Pericardium fibroblast (primary cell): ENCODE measurements around a stretch of chr3.

GRCh38 chr3:16101422-16101977, 73.0 kb upstream of the GALNT15 start:
- RAMPAGE, long total RNA, result no peak

- RAMPAGE, long total RNA, result no peak
These were observed 38.5 kb upstream of the GALNT15 start for GRCh38 chr3:16135891-16136432.

DNA sequence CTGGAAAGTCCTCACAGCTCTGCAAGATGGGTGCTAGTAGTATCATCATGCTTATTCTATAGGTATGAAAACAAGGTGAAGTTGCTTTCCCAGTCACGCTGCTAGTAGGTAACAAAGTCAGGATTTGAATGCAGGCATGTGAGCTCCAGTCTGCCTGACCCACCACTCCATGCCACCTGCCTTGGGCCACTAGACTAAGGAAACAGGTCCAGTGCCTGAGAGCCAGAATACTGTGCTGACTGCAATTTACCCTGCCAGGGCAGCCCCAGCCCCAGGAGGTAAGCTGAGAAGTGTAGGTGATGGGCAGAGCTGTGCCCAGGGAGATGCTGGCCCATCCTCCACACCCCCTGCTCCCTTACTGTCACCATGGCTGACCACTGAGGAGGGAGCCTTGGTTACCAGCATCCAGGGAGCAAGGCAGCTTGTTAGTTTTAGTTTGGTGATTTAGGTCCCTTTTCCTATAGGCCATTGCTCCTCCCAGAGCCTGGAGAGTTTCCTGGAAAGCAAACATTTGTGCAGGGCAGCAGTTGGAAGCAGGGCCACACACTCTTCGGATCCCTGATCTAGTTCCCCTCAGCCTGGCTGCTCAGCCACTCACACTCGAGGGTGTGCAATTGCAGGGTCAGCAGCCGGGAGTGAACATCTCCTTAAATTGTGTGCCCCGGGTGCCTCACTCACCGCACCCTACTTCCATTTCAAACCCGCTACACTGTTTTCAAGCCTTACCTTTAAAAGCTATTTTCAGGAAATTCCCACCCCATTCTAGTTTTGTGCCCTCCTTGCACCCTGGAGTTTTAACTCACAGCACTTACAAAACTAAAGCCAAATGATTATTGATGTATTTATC, 2.0 kb downstream of the GALNT15 start:
- RAMPAGE, long total RNA, result no peak

- RAMPAGE, long total RNA, result no peak
These were observed 33.1 kb downstream of the OXNAD1 start for GRCh38 chr3:16297878-16298755.

DNA sequence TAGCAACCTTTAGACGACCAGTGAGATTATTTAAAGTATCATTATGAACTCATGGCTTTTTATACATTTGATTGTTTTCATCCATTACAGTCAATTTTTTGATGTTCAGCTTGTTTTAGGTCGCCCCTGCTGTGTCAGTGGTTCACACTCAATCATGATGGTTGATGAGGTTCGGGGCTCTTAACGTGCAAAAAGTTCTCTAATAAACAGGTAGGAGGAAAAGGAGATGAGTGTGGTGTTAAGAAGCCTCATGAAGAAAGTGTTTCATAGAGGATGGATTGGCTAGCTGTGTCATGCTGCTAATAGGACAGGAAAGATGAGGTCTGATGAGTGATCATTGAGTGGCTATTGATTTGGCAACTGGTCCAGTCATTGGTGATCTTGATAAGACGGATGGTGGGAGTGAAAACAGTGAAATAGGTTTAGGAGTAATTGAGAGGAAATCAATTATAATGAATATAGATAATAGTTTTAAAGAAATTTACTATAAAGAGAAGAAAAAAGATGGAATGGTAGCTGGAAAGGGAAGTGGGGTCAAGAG, 42.2 kb downstream of the OXNAD1 start:
- RAMPAGE, long total RNA, result no peak

GRCh38 chr3:16441371-16441678, 72.2 kb downstream of the RFTN1 start:
- RAMPAGE, long total RNA, result no peak

DNA sequence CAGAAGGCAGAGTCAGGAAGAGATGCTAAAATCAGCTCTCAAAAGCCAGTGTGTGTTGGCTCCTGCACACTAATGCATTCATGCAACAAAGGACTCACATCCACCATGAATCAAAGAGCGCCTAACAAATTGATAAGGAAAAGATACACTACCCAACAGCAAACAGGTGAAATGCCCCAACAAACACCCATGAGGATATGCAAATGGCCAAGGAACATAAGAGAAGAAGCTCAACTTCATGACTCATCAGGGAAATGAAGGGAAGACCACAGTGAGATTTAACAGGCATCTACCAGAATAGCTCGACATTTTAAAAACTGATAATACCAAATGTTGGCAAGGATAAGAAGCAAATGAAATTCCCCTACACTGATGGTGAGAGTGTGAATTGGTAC, 17.2 kb downstream of the RFTN1 start:
- RAMPAGE, long total RNA, result no peak

- RAMPAGE, long total RNA, result no peak
These were observed 13.3 kb downstream of the RFTN1 start for GRCh38 chr3:16500107-16500615.

DNA sequence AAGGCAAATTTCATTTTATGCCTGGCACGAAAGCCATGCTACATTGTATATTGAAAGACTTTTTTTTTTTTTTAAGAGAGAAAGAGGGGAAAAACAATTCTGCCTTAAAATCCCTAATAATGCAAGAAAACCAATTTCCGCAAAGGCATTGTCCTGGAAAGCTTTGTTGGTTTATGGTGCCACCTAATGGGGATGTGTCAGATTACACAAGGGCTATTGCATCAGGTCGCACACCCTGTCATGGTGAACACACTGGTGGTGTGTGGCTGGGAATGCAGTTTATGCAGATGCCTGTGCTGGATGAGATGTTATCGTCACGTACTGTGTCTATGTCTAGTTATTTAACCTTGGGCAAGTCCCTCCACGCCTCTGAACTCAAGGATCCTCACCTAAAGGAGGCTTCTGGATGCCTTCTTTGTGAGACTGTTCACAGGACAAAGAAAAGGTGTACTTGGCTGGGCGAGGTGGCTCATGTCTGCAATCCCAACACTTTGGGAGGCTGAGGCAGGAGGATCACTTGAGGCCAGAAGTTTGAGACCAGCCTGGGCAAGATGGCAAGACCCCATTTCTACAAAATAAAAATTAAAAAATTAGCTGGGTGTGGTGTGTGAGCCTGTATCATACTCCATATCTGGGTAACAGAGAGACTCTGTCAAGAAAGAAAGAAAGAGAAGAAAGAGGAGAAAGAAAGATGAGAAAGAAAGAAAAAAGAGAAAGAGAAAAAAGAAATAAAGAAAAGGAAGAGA, 37.4 kb upstream of the RFTN1 start:
- RAMPAGE, long total RNA, result no peak

DNA sequence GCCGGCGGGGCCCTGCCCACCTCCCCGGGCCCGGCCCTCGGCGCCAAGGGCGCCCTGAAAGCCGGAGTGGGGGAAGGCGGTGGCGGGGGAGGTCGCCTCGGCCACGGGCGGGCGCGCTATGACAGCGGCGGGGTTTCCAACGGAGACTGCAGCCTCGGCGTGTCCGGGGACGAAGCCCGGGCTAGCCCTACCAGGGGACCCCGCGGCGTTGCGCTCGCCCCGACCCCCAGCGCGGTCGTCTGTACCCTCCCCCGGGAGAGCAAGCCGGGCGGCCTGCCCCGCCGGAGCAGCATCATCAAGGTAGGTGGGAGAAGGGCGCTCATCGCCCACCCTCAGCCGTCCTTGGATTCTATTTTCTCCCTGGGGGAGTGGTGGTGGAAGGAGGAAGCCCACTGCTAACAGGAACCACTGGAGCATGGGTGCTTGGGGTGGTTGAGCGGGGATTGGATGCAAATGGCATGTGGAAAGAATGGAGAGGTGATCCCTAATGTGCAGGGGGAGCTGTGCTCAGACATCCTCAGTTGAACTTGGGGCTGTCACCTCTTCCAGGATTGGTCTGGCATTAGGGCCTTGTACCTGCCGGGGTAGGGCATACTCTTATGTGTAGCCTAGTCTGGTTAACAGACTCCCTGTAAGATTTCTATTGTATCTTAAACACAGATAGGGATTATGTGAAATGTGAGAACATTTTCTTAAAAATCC, 463 bp downstream of the PLCL2 start:
- RAMPAGE, long total RNA, result no peak

- RAMPAGE, long total RNA, result no peak
These were observed 22.0 kb downstream of the PLCL2 start for GRCh38 chr3:16906677-16907154.

DNA sequence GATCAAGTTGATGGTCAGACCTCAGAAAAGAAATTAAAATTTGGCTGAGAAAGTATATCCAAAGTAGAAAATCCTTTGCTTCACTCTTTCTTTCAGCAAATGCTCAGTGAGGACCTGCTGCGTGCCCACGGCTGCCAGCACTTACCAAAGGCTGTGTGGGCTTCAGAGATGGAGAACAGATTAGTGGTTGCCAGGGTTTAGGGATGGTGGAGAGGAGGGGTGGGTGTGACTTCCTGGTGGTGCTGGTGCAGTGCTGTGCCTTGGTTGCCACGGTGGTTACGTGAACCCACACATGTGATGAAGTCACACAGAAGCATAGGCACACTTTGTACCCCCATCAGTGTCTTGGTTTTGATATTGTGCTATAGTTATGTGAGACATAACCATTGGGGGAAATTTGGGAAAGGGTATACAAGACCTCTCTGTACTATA, 204.2 kb downstream of the PLCL2 start:
- RAMPAGE, long total RNA, result no peak

GRCh38 chr3:17434758-17435501, 307.5 kb downstream of the TBC1D5 start:
- RAMPAGE, long total RNA, result no peak

GRCh38 chr3:18111799-18112263, 313.3 kb downstream of the SATB1 start:
- RAMPAGE, long total RNA, result no peak

DNA sequence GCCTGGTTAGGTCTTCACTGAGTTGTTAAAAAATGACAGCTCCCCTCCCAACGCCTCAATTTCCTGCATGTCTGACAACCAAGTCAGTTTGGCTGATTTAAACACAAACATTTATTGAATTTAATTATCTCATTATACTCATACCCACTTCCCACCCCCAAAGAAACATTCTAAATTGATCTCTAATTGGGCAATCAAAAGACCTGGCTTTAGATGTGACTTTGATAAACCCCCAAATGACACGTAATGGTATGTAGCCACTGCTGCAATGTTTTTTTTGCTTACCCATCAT, 28.3 kb downstream of the SATB1 start:
- RAMPAGE, long total RNA, result no peak

DNA sequence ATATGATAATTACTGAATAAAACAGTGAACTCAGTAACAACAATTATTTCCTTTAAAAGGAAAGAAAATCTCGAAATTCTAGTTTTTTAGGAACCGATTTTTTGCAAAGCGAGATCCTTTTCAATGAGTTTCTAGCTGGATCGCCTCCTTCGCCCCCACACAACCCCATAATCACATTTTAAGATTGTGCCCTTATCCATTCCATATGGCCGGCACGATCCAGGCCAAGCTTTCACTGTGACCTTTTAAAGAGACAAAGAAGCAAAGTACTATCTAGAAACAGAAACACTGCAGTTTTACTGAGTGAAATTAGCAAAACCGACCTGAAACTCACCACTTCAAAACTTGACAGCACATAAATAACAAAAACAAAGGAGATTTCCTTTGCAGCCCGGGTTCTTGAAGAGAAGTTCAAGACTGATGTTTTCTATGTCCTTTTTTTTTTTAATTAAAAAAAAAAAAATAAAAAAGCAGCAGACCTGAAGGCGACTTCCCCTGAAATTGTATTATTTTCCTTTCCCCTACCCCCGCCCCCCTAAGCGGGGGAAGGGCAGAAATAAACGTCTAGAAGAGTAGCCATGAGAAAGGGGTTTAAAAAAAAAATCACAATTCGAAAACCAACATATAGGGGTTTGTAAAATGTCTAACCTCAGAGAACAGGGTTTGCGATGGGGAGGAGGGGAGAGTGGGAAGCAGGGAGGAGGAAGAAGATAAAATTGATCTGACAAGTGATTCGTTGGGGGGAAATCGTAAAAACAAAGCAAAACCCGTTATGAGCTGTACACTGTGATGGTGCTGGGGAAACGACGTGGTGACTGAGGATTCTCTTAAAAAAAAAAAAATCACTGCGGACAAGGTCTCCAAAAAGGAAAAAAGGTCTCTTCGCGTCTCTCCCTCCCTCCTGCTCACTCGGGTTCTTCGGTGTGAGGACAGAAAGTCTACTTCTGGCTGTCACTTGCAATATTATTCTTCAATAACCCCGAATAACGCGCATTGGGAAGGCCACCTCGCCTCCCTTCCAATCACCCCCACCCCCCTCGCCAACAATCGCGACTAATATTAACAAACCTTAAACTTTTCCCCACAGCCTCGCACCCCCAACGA, 1.5 kb downstream of the SATB1 start:
- RAMPAGE, long total RNA, result no peak

DNA sequence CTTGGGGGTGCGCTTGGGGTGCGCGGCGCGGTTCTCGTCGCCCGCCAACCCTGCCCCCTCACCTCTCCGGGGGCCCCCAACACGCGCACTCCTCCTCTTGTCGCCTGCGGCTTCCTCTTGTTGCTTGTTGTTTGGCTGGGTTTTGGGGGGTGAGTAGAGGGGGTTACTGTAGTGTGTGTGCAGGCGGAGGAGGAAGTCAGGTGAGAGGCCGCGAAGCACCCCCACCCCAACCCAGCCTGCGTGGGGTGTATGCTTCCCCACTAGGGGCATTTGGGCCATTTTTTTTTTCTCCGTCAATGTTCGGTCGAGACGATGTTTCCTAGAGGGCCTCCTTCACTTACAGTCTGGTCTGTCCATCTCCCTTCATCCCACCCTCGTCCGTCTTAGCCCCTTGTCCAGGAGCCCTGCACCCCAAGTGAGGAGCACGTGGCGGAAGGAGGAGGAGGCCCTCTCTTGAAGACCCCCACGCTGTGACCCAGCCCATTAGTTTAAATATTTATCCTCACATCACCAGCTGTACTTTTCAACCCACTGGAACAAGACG, 20.4 kb upstream of the SATB1 start:
- RAMPAGE, long total RNA, result no peak

GRCh38 chr3:18694156-18694532, 269.0 kb upstream of the SATB1 start:
- RAMPAGE, long total RNA, result no peak

DNA sequence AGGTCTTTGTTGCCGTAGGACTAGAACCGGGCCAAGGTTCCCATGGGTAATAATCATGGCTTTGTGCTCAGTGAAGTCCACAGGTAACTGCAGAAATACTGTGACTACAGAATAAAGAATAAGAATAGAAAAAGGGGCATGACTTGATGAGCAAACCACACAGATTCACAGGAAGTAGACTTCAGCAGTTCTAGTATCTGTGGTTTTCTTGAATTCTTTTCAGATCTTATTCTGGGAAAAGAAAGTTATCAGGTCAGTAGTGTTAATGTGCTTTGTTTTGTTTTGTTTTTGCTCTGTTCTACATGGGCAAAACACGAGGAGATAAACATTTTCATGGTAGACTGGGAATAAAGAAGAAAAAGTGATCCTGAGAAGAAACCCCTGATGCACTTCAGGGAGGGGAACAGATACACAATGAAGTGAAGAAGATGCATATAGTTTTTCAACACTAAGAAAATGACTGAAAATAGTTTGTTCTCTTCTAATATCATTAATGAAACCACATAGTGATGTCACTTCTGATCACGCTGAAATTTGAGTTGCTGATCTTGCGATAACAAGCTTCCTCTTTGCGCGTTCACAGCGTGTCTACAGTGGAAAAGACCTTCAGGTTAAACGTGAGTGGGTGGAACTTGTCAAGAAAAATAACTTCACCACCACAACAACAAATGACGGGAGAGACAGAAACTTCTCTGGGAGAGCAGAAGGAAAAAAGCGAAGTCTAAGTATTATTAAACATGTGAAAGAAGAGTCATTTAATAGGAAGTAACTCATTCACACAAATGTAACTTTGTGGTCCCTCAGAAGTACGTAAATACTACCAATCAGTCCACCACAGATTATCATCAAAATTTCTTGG, 315.8 kb upstream of the SATB1 start:
- RAMPAGE, long total RNA, result no peak

DNA sequence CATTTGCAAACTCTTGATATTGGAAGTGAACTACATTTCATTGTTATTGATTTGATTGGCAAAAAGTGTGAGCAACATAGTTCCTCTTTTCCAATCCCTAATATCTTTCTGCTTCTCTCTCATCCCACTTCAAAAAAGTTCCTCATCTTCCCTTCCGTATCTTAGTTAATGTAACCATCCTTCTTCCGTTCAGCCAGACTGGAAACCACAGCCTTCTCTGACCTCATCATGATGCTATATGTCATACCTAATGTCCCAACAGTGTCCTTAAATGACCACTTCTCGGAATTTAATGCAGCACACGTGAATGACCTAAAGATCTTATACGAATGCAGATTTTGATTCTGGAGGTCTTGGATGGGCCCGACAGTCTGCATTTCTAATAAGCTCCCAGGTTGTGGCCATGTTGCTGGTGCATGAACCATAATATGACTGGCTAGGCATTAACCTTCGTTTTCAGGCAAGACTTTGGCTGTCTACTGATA, 320.4 kb upstream of the SATB1 start:
- RAMPAGE, long total RNA, result no peak